Psoas muscle (tissue), 2 donors: ENCODE results near the gene DYDC2.

DNA sequence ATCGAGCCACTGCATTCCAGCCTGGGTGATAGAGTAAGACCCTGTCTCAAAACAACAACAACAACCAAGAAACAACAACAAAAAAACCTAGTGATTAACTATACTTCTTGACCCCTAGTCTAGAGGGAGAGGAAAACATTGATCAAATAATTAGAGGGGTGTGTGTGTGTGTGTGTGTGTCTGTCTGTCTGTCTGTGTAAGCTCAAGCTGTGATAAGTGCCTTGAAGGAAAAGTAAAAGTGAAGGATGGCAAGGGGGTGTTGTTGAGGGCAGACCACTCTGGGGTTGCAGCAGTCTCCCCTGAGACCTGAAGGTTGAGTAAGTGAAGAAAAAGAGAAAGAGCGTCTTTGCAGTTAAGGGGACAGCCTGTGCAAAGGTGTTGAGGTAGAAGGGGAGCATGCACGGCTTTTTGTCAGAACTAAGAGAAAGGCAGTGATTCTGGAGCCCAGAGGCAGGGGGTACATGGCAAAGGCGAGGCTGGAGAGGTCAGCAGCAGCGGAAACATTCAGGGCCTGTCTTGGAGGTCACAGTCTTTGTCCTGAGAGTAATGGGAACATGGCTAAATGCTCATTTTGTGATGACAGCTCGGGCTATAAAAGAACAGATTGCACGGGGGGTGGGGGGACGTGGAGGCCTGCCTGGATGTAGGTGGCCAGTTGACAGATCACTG is 128.7 kb upstream of the PPIF start:
- PRO-cap, 2 experiments, result no peak in any of the 2 experiments

DNA sequence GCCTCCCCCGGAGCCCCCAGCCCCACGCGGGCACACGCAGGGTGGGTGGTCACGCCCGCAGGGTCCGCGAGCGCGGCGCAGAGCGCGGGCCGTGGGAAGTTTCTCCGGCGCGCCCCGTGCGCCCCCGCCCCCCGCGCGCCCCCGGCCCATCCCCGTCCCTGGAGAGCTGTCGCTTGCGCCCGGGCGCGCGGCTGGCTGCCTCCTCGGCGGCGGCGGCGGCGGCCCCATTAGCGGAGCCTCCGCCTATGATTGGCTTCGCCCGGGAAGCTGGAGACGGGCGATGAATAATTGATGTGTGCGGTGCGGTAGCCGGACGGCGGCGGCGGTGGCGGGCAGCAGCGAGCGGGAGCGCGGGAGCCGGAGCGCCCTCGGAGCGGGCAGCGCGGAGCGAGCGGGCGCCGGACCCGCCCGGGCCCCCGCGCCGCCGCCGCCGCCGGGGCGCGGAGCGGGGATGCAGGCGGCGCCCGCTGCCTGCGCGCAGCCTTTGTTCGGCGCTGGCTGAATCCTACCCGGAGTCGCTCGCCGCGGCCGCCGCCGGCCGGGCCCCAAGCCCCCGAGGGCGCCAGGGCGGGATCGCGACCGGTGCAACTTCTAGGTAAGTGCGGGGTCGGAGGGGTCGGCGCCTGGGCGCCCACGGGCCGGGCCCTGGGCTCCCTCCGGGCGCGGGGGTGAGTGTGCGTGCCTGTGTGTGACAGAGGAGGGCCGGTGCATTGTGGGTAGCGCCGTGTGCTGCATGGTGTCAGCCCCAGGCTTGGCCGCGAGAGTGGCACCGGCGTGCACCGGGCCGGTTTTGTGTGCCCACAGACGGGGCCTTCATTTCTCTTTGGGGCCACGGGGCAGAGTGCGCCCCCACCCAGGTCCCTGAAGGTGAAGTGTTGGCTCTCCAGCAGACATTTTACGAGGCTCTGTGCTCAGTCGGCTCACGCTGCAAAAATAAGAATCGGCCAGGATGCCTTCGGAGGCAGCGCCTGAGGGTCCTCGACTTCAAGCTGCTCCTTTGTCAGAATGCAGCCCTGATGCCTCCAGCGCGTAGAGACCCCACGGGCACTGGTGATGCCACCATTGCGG is 103.8 kb upstream of the PPIF start:
- PRO-cap, 2 experiments, result peak in 2 of 2 experiments; most common plus-strand start position 308 of the sequence (in 1); most common minus-strand start position 690 of the sequence (in 1)

DNA sequence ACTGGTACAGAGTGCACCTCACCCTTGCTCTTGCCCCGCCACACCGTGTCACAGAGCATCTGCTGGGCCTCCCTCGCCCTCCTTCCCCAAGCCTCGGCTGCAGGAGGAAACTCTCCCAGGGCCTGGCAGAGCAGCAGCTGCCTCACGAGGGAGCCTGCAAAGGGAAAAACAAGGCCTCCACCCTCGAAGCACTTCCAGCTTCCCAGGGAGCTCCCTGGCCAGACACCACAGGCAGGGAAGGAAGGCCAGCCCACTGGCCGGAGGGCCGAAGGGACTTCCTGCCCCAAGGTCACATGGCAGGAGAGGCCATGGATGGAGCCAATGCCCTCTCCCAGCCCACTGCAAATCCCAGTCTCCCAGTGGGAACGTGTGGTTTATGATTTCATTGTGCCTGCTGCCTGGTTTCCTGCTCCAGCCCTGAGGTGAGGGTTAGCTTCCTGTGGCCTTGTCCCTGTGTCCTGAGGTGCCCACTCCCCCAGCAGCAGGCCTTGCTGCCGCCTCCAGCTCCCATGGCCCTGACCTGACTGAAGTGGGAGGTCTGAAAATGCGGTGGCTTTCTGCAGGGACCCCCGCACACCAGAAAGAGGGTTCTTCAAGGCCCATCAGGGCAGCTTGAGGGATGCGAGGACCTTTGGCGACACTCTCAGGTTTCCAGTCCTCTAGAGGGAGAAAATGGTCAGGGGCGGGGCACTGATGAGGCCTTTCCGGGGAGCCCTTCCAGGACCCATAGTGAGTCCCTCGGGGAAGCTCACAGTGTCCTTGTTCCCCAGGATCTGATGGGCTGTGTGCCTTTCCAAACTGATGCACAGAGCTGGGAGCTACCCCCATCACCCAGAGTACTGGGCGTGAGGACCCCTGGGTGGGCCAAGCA is 100.4 kb upstream of the PPIF start:
- PRO-cap, 2 experiments, result no peak in any of the 2 experiments

GRCh38 chr10:79266131-79266442 is 81.2 kb upstream of the PPIF start:
- PRO-cap, 2 experiments, result no peak in any of the 2 experiments

GRCh38 chr10:79293740-79294451 is 53.4 kb upstream of the PPIF start:
- PRO-cap, 2 experiments, result no peak in any of the 2 experiments

DNA sequence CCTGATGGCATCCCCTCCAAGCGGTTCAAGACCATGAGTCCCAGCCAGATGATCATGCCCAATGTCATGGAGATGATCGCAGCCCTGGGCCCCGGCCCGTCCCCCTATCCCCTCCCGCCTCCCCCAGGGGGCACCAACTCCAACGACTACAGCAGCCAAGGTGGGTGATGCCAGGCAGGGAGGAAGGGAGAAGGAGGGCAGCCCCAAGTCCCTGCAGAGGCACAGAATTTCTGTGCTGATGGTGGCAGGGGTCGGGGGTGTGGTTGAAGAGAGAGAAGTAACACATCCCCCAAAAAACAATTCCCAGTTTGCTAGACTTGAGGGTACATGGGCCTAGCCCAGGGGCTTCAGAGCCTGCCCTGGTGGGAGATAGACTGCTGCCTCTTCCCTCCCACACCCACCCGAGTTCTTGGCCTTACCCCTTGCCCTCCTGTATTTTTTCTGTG is 41.1 kb upstream of the PPIF start:
- PRO-cap, 2 experiments, result no peak in any of the 2 experiments

GRCh38 chr10:79747881-79748880 is 45.2 kb downstream of the NUTM2B start:
- PRO-cap, 2 experiments, result no peak in any of the 2 experiments

- PRO-cap, 2 experiments, result no peak in any of the 2 experiments
Measured at GRCh38 chr10:79910294-79910712, 38.6 kb downstream of the SFTPD start.

DNA sequence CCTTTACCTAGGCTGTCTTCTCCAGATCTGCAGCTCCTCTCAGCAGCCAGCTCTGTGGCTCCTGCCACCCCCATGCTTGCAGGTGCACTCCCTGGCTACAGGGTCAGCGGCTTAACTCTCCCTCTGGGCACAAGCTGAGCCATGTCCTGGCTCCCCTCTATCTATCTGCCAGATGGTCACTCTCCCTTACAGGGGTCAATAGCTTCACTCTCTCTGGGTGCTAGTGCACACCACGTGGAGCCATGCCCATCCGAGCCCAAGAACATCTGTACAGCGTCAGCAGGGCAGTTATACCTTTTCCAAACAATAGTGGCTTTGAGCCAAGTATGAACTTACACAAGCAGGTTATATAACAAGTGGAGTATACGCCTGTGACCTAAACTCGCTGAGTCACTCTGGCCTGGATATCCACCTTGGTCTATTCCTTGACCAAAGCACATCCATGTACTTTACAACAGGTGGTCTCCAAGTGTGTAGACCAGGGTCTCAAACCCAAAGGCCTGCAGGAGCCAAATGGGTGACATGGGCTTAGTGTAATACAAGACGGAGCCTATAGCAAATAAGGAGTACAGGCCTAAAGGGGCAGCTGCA is 20.2 kb downstream of the PLAC9 start:
- PRO-cap, 2 experiments, result no peak in any of the 2 experiments

DNA sequence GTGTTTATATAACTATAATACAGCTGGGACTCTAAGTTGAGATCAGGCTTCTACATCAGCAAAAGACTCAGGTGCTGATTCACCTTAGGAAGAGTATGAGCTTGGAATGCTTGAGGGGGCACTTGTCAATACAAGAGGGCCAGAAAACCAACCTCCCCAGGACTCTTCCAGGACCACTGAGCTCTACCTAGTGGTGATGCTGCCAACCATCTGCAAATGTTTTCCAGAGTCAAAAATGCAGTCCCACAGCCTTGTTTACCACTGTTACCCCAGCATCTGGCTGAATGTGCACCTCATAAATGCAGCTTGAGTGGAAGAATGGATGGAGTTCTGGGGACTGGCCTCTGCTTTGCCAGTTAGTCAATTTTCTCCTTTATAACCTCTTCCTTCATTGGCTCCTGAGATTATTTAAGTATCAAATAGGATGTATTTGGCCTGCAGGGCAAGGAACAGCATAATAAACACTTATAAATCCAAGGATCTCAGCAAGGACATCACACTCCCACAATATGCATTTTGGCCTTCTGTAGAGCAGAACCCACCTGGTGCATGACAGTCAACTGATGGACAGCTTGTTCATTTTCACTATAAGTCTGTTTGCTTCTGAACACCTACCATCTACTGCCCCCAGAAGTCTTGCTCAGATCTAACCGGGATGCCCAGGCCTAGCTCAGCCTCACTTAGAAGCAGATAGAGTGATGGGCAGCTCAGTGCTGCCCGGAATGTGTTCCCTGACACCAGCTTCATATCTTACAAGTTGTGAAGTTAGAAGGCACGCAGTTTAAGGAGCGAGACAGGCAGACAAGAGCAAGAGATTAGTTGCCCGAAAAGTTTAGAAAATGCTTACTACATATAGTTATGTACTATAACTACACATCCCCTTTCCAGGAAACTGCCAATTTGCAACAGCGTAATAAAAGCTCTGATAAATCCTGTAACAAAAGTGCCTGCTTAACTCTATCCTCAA is 20.5 kb downstream of the ANXA11 start:
- PRO-cap, 2 experiments, result no peak in any of the 2 experiments

- PRO-cap, 2 experiments, result peak in 2 of 2 experiments; most common plus-strand start chr10:80200170 (in 1); most common minus-strand start chr10:80199936 (in 1)
Measured at GRCh38 chr10:80199597-80200442, 5.5 kb downstream of the ANXA11 start.

- PRO-cap, 2 experiments, result no peak in any of the 2 experiments
Measured at GRCh38 chr10:80286768-80287335, 2.6 kb downstream of the MAT1A start.

- PRO-cap, 2 experiments, result no peak in any of the 2 experiments
Measured at GRCh38 chr10:80322278-80322511, 32.7 kb upstream of the MAT1A start.

DNA sequence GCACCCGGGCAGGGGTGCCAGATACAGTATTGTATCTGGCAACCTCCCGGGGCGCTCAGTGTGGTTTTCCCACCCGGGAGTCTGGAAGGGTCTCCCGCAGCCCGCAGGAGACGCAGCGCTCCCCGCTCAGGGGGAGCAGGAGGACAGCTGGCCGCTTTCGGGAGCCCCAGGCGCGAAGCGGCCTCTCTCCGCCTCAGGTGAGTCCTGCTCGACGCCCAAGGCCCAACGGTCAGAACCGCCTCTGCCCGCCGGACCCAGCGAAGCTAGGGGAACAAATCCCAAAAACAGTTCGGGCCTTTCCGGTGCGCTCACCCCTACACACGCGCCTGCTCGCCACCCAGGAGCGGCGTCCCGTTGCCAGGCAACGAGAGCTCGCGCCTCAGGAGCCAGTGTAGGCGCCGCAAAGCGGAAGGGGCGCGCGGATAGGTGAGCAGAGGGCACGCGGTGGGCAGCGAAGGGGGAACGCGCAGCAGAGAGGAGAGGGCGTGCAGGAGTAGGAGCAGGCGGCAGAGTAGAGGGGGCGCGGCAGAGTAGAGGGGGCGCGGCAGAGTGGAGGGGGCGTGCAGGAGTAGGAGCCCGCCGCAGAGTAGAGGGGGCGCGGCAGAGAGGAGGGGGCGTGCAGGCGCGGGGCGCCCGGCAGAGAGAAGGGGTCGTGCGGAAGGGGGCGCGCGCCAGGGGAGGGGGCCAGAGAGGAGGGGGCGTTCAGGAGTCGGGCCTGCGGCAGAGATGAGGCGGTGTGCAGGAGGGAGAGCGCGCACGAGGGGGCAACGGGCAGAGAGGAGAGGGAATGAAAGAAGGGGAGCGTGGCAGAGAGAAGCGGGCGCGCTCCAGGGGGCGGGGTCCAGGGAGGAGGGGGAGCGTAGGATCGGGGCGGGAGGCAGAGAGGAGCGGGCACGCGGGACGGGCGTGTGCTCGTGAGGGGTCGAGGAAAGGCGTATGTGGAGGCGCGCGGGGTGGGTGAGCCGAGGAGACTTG is at the start of gene DYDC2:
Gene DYDC2, plus strand, starts transcription at position 382 of the 975 bp plus-strand sequence.
- PRO-cap, 2 experiments, result no peak in any of the 2 experiments

- PRO-cap, 2 experiments, result no peak in any of the 2 experiments
Measured at GRCh38 chr10:80468439-80469246, 14.5 kb downstream of the TSPAN14 start.

- PRO-cap, 2 experiments, result no peak in any of the 2 experiments
Measured at GRCh38 chr10:80498643-80499528, 38.8 kb upstream of the SH2D4B start.

DNA sequence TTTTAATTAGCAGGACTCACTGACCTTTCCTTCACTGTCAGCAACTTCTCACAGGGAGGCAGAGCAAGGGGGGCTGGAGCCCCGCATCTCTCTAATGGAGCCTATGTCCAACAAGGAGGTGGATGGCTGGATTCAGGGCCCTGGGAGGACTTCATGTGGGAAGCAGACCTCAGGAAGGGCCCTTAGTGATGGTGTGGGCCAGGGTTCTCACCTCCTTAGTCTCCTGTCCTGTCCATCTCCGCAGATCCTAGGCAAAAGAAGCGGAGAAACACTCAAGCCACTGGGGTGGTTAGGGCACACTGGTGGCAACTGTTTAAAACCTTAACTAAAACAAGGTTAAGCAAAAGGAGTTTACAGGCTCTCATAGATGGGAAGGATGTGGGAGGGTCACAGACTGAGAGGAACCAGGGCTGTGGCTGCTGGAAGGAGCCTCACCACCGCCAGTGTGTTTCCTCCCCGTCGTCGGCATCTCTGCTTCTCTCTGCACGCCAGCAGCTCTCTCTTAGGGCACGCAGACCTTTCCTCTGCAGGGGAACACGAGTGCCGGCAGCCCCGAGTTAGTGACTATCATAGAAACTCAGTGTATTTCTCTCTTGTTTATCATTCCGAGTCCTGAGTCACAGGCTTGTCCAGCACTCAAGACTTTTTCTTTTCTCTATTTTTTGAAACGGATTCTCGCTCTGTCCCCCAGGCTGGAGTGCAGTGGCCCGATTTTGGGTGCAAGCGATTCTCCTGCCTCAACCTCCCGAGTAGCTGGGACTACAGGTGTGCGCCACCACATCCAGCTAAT is 8.2 kb upstream of the SH2D4B start:
- PRO-cap, 2 experiments, result no peak in any of the 2 experiments

DNA sequence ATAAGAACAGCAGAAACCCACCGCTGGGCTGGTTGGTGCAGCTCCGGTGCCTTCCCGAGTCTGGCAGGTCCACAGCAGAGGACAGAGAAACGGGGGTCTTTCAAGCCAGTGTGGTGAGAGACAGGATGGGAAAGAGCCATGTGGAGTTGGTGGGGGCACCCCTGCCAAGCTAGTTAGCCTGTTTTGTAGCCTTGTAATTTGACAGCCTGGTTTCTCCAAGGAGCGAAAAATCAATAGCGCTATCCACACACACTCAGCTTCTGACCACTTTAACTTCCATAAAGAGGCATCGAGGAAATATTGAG is 165.8 kb downstream of the SH2D4B start:
- PRO-cap, 2 experiments, result no peak in any of the 2 experiments

GRCh38 chr10:81444245-81444506 is 430.8 kb upstream of the NRG3 start:
- PRO-cap, 2 experiments, result no peak in any of the 2 experiments

DNA sequence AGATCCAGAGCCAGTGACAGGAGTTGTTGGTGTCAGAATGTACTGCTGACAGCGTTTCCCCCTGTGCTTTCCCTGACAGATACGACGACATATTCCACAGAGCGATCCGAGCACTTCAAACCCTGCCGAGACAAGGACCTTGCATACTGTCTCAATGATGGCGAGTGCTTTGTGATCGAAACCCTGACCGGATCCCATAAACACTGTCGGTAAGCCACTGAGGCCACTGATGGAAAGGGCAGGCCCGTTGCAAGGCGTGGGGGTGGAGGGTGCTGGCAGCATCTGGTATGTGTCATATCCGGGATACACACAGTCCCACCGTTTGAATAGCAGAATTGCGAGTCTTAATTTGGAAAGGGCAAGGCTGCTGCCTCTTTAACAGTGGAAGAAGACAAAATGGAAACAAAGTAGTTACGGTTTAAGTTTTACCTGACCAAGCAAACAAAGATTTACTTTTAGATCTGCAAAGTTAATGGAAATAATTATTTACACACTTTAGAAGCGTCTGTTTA is 483.7 kb downstream of the NRG3 start:
- PRO-cap, 2 experiments, result no peak in any of the 2 experiments